Jurkat, Clone E6-1 (cell line): ENCODE measurements around the gene CTXND1.

- RRBS: no CpG with 5 or more reads among the region's 17 CpGs
These were observed 64.7 kb downstream of the TBC1D2B start for GRCh38 chr15:78012591-78013531.

- RRBS: no CpG with 5 or more reads among the region's 4 CpGs
These were observed 29.6 kb downstream of the TBC1D2B start for GRCh38 chr15:78047858-78048357.

- RRBS: no CpG with 5 or more reads among the region's 8 CpGs
These were observed 31.1 kb downstream of the ADAMTS7 start for GRCh38 chr15:78780175-78780533.

DNA sequence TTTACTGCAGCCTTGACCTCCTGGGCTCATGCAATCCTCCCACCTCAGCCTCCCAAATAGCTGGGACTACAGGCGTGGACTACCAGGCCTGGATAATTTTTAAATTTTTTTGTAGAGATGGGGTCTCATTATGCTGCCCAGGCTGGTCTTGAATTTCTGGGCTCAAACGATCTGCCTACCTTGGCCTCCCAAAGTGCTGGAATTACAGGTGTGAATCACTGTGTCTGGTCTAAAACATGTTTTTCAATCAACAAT lies 3.4 kb downstream of the ADAMTS7 start:
- RRBS: no CpG with 5 or more reads among the region's 2 CpGs

DNA sequence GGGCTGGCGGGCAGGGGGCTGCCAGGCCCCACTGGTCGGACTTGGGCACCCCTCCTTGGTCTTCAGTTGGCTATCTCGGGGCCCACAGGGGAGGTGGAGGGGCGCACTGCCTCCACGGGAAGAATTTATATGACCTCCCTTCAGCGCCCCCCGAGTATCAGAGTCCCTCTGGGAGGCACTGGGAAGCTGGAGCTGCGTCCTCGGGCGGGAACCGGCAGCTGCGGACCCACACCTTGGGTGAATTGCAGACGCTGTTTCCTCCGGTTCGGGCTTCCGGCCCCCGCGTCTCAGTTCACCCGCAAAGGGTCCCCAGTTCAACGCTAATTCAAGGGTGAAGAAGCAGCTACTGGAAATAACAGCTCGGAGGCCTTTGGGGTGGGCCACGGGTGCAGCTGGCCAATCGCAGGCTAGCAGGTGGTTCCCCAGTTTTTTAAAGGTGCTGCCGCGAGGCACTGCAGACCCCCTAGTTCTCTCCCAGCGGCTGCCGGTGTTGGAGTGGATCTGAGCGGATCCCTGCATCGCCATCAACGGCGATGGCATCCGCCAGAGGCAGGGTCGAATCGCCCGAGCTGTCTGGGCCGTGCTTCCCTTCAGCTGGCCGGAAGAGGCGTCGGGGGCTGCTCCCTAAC lies 19.3 kb upstream of the ADAMTS7 start:
- RRBS: 88% methylated on average over 10 of the region's 39 CpGs

DNA sequence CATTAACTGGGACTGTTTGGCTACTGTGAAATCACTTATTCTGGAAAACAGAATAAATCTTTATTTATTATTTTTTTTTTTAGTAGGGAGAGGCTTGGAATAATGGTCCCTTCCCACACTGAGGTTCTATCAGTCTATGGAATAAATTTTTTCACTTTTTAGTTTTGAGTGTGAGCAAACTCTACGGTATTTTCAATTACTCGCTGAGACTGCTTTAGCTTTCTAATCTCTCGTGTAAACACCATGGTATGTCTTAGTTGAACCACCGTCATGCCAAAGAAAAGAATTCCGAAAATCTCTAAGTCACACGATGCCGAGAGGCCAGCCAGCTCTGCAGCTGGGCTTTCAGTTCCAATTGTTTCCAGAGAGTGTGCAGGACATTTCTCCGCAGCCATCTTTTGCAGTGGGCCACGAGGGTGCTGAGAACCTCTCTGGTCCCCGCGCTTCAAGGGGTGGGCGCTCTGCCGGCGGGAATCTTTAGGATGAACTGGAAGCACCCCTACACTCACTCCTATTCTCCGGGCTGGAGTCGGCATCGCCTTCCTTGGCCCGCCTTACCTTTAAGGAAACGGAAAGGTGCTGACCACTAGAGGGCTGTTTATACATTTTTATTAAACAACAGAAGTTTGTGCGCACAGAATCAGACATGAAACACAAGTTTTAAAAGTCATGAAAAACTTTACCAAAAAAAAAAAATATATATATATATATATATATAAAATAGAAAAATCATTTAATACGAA lies 12.8 kb upstream of the MORF4L1 start:
- RRBS: 8% methylated on average over 1 of the region's 21 CpGs

DNA sequence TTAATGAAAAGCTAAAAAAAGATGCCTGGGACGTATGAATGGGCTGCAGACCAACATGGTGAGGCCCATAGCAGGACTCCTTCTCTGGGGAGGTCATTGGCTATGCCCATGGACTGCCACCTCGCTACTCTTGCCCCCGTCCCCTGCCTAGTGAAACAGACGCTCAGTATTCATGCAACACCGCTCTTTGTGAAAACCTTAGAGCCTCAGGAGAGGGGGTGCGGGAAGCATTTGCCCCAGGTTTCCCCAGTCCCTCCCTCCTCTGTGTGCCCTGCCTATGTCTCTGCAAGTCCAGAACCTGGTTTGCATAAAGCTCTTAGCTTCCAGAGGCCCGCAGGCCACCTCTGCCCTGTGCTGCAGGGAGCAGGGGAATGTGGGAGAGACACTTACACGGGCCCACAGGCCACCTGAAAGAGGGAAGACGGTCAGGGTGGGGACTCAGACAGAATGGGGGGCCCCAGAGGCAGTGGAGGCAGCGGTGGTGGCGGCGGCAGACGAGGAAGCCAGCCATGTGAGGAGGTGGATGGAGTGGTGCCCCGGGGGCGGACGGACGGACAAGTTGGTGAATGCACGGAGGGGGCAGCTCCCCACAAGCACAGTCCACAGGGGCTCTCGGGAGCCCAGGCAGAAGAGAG lies 33.8 kb upstream of the CTSH start:
- RRBS: no CpG with 5 or more reads among the region's 19 CpGs

- RRBS: no CpG with 5 or more reads among the region's 4 CpGs
These were observed 64.4 kb upstream of the CTSH start for GRCh38 chr15:79009238-79009643.

GRCh38 chr15:79078695-79079558 lies 11.7 kb downstream of the RASGRF1 start:
- RRBS: no CpG with 5 or more reads among the region's 13 CpGs

DNA sequence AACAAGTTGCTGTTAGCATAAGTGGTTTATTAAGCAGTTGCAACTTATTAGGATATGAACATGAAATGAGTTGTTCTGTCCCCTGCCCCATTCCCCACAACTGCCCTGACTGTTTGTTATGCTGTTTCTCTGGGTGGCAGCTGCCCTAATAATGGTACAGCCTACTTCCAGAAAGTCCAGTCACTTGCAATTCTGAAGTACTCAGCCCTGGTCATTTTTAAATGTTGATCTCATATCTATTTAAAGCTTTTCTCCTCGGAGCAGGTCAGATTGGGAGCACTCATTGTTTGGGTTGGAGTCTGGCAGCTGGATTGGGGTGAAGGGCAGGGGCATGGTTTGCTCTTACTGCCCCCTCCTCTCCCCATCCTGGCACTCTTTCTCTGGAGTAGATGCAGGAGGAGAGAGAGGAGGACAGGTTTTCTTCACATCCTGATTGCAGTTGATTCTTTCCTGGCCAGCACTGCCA lies 62.8 kb upstream of the ANKRD34C start:
- RRBS: no CpG with 5 or more reads among the region's 1 CpG

- RRBS: no CpG with 5 or more reads among the region's 1 CpG
These were observed 223.9 kb downstream of the MINAR1 start for GRCh38 chr15:79656026-79656425.

GRCh38 chr15:79744242-79744875 lies 152.5 kb downstream of the MTHFS start:
- RRBS: no CpG with 5 or more reads among the region's 11 CpGs

DNA sequence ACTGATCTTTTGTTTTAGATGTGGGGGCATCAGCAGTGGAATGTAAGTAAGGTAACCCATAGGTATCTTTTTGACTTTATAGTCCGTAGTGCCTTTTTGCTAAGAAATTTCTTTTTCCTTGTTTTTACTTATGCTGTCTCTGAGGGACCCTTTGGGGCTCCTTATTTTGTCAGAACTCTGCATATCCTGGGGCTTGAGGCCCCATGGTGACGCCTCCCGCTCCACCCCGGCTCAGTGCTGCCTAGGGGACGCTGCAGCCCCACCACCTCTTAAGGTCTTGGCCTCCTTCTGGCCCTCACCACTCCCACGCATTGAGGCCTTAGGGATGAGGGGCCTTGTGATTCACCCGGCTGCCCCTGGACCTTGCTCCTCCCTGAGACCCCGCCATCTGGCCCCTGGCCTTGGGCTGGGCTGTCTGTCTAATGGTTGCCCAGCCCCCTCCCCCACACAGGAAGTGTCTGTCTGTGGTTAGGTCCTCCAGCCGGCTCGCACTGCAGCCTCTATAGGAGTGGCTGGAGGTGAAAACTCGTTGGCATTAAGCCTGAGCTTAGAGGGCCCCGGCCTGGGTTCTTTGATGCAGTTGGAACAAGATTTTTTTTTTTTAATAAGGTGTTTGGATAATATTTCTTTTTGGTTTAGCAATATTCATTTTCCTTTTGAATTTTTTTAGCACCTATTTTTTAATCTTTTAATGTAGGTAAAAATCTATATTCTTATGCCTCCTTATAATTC lies 21.4 kb upstream of the MTHFS start:
- RRBS: no CpG with 5 or more reads among the region's 12 CpGs

DNA sequence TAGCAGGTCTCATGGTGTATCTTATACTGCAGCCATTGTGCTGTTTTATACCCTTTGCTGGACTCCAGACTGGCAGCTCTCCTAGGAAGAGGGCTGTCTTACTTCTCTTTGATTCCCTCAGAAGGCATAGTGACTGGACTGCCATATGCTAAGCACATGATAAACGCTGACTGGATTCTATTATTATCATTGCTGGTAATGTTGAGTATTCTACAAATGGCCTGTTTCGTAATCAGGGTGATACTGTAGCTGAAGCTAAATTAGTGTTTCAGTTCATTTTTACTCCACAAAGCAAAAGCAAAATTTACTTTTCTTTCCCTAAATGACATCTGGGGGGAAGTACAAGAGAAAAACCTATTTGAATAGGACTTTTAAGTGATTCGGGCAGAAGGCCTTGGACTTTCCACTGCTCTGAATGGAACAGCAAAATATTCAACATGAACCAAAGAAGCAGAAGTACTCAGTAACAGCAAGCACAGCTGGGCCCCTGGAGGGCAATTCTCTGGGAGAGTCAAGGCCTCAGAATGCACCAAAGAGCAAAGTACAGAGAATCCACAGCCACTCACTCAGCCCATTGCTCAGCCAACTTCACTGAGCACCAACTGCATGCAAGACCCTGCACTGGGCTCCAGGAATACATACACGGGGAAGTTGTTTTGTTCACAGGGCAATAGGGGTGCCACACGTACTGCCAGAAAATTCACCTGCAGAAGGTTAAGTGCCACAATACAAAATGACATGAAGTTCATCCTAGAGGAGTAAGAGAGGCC lies 7.9 kb upstream of the BCL2A1 start:
- RRBS: no CpG with 5 or more reads among the region's 5 CpGs

DNA sequence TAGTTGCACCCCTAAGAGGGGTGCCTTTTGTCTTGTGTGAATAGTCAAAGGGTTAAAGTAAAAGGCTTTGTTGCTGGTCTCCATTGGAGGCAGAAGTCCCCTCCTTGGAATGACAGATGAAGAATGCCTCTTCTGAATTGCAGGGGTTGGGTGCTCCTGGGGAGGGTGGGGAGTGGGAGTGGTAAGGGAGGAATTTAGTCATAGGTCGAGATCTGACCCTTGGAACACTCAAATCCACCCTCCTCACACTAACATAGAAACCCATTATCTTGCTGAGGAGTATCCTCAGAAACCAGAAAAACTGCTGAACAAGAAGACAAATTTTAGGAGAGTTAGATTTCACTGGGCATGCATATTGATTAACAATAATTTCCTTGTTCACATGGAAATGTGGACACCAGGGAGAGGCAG lies 4.7 kb downstream of the CTXND1 start:
- RRBS: no CpG with 5 or more reads among the region's 1 CpG

DNA sequence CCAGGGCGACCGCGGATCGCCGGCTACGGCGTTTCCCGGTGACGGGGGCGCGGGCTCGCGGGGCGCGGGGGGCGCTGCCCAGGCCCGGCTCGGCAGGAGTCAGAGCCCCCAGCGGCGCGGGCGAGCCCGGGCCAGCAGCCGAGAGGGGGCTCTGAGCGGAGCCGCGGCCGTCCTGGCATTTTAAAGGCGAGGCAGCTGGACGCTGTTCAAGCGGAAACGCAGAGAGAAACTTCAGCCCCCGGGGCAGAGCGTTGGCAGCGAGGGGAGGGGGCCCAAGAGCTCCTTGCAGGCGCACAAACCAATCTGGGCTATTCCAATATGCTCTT lies at the start of gene CTXND1:
Gene CTXND1 (minus strand): TSS at position 153 of the 326 bp plus-strand sequence.
- RRBS: 78% methylated on average over 16 of the region's 36 CpGs

- RRBS: no CpG with 5 or more reads among the region's 4 CpGs
These were observed 36.1 kb upstream of the CTXND1 start for GRCh38 chr15:80288181-80288539.

DNA sequence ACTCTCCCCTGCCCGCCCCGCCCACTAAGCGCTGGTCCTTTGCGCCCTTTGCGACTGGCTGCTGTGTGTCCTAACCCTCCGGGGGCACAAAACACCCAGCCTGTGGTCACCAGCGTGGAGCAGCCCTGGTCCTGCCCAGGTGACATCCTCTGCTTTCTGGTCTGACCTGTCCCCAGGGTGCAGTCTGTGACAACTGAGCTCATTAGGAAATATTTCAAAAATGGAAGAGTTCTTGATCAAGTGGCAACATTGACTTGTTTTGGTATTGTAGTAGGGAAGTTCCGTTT lies 760 bp downstream of the ARNT2 start:
- RRBS: 67% methylated on average over 5 of the region's 8 CpGs

- RRBS: no CpG with 5 or more reads among the region's 4 CpGs
These were observed 15.7 kb upstream of the ABHD17C start for GRCh38 chr15:80679351-80679789.